Colon Carcinoma Metastatic in the Brain (tissue), 2 donors: ENCODE results near the genes DAGLA and FADS1.

- PRO-cap, 2 experiments: no peak in any of the 2 experiments
Measured at GRCh38 chr11:61203706-61203961, 319 bp downstream of the PGA3 start.

GRCh38 chr11:61336141-61336739, 3.2 kb downstream of the TKFC start:
- PRO-cap, 2 experiments: peak in 1 of 2 experiments; most common minus-strand start chr11:61336348 (in 1)

DNA sequence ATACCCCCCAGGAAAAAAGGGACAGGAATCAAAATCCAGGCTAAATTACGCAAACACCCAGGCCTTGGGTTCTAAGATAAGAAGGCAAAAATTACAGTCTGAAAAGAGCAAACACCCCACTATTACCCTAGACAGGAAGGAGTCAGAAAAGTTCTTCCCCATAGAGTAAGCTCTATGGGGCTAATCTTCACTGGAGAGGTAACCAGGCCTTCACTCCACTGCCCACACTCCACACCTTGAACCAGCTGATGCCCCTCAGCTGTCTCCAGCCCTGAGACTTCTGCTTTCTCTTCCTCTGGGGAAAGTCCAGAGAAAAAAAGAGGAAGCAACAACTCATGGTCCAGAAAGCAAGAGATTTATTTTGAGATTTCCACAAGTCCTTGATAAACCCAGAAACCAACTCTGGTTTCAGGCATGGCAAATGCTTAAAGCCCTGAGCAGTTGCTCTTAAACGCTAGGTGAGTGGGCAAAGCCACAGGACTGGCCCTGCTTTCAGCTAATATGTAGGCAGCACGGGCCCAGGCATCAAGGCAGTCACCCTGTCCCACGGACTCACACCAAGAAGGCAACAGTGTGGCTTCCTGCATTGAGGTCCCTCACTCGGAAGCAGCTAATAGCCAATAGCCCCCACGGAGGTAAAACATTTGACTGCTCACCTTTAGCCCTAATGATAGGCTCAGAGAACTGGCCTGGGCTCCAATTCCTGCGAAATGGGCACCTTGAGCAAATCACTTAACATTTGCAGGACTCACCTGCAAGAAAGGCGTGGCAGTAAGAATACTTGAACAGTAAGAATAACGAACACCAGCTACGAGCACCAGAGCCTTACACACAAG, 4.4 kb downstream of the CYB561A3 start:
- PRO-cap, 2 experiments: no peak in any of the 2 experiments

DNA sequence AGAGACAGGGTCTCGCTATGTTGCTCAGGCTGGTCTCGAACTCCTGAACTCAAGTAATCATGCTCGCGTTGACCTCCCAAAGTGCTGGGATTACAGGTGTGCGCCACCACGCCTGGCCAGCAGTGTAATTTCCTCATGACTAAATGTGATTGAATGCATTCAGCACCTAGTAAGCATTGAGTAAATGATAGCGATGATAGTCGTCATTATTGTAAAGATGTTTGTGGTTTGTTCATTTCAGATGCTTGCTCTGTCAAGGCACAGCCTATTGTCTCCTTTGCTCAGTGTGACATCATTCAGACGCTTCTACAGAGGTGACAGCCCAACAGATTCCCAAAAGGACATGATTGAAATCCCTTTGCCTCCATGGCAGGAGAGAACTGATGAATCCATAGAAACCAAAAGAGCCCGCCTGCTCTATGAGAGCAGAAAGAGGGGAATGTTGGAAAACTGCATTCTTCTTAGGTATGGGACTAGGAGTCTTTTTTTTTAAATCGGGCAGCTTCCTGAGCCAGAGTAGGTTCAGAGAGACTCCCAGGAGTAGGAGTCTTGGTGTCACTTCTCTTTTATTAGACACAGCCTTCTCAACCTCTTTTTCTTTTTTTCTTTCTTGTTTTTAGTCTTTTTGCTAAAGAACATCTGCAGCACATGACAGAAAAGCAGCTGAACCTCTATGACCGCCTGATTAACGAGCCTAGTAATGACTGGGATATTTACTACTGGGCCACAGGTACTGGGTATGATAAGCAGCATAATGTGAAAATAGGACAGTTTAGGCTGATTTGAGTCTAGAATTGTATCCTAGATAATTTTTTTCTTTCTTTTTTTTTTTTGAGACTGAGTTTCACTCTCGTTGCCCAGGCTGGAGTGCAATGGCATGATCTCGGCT, 7.7 kb downstream of the SDHAF2 start:
- PRO-cap, 2 experiments: no peak in any of the 2 experiments

- PRO-cap, 2 experiments: no peak in any of the 2 experiments
Measured at GRCh38 chr11:61534654-61535261, 26.2 kb downstream of the LRRC10B start.

DNA sequence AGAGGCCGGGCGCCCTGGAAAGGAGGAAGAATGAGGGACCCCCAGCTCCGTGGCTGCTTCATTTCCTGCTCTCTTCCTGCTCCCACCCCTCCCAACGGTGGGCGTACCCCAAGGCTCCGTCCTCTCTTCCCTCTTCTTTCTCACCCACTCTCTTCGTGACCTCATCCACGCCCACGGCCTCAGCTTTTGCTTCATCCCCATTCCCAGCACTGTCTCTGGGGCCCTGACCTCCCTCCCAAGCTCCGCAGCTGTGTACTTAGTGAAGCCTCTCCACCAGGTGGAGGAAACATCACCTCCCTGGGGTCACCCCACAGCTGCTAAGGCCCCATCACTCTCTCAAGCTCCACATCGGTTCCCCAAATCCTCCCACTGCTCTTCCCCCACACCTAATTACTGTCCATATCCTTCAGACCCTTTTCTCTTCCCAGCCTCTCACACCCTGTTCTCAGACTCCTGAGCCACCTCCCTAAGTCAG, 7.8 kb upstream of the SYT7 start:
- PRO-cap, 2 experiments: no peak in any of the 2 experiments

DNA sequence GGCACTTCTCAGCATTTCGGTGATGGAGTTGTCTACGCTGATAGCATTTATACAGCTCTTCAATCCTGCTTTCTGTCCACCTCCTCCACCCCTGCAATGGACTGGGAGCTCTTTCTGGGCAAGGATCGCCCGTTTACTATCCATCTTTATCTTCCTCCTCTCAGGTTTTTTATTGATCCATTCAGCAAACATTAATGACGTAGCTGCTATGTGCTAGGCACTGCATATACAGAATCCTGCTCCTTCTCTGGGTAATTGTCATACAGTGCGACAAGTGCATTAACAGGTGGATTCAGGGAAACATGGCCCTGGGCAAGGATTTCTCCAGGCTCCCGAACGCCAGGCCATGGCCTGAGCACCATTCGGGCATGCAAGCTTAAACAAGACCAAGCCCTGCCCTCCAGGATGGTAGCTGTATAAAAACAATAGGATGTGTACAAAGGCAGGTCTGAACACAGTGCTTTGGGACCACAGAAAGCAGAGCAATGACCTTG, 9.0 kb upstream of the SYT7 start:
- PRO-cap, 2 experiments: no peak in any of the 2 experiments

GRCh38 chr11:61594360-61594919, 13.6 kb upstream of the SYT7 start:
- PRO-cap, 2 experiments: no peak in any of the 2 experiments

GRCh38 chr11:61607339-61607926, 26.6 kb upstream of the SYT7 start:
- PRO-cap, 2 experiments: no peak in any of the 2 experiments

- PRO-cap, 2 experiments: no peak in any of the 2 experiments
Measured at GRCh38 chr11:61614738-61615264, 33.9 kb upstream of the SYT7 start.

DNA sequence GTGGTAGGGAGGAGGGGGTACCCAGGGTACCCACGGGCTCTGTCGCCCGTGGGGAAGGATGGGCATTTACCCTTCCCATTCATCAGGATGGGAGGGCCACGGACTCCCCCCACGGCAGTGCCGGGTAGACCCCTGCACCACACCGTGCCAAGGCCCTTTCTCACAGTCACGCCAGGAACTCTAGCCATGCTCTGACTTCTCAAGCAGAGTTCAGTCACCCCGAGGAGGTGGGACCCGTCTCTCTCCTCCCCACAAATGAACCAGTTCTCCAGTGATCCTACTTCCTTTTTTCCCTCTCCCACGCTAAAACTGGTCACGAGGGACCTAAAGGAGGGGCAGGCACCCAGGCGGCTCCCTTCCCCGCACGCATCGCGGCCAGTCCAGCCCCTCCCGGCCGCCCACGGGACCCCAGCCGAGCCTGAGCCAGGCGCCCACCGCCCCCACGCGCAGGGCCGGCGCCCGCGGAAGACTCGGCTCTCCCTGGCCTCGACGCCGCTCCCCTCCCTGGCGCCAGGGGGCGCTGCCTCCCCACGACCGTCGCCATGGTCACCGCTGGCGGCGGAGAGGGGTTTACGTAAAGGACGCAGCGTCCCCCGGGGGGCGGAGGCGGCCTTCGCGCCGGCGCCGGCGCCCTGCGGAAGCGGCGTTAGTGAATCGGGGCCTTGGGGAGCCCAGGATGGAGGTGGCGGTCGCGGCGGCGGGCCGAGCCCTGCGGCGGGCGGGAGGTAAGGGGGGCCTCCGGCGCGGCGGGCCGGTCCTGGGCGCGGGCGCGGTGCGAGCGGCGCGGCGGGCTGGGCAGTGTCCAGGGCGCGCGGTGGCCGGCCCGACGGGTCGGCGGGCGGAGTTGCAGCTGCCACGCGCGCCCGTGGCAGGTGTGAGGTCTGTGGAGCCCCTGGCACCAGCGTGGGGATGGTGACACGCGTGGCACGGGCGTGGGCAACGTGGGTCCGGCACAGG, at the start of gene DAGLA:
Gene DAGLA, plus strand, starts transcription at position 612 of the 957 bp plus-strand sequence.
- PRO-cap, 2 experiments: peak in 2 of 2 experiments; most common plus-strand start position 640 of the sequence (in 1); most common minus-strand start position 472 of the sequence (in 1)

- PRO-cap, 2 experiments: no peak in any of the 2 experiments
Measured at GRCh38 chr11:61696508-61696976, 16.4 kb downstream of the DAGLA start.

- PRO-cap, 2 experiments: peak in 2 of 2 experiments; most common plus-strand start chr11:61756682 (in 2); most common minus-strand start chr11:61756479 (in 2)
Measured at GRCh38 chr11:61756403-61757204, 4.2 kb downstream of the MYRF start.

- PRO-cap, 2 experiments: no peak in any of the 2 experiments
Measured at GRCh38 chr11:61793206-61793984, 684 bp downstream of the FEN1 start.

DNA sequence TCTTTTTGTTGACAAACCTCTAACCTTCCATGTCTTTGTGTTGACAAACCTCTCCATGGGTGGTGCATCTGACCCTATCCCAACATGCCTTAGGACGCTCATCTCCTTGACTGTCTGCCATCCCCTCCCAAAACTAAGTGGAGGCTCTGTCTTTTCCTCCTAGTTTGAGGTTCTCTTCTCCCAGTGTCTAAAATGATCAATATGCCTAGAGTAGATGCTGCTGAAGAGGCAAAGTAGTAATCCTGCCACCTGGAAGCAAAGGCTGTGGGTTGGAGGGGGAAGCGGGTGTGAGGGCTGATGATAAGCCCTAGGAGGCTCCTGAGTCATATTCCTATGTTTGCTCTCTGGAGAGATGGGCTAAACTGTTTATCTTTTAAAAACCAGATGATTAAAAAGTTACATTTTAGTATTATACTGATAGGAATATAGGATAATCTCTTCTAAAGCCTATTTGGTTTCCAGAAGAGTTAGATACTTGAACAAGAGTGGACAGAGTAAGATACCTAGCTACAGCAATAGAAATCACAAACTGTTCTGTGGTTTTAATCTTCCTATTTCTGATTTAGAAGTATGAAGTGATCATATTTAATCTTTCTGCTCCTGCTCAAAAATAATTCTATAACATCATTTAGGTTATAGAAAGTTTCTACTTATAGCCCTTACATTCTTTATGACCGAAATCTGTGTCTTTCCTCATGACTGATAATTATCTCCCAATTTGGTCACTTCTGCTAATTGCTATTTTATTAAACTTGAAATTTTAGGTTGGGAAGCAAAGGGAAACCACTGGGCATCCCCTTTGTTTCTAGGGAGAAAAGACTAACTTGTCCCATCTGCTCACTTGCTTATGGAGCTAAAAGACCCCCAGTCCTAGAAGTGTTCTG, 8.1 kb downstream of the FEN1 start:
- PRO-cap, 2 experiments: no peak in any of the 2 experiments

GRCh38 chr11:61814120-61814682, 2.6 kb downstream of the FADS1 start:
- PRO-cap, 2 experiments: peak in 1 of 2 experiments; most common plus-strand start chr11:61814430 (in 1); most common minus-strand start chr11:61814393 (in 1)

GRCh38 chr11:61814683-61815748, 1.8 kb downstream of the FADS1 start:
- PRO-cap, 2 experiments: peak in 2 of 2 experiments; most common plus-strand start chr11:61815433 (in 2); most common minus-strand start chr11:61815148 (in 2)

- PRO-cap, 2 experiments: no peak in any of the 2 experiments
Measured at GRCh38 chr11:61815749-61816008, 1.1 kb downstream of the FADS1 start.

DNA sequence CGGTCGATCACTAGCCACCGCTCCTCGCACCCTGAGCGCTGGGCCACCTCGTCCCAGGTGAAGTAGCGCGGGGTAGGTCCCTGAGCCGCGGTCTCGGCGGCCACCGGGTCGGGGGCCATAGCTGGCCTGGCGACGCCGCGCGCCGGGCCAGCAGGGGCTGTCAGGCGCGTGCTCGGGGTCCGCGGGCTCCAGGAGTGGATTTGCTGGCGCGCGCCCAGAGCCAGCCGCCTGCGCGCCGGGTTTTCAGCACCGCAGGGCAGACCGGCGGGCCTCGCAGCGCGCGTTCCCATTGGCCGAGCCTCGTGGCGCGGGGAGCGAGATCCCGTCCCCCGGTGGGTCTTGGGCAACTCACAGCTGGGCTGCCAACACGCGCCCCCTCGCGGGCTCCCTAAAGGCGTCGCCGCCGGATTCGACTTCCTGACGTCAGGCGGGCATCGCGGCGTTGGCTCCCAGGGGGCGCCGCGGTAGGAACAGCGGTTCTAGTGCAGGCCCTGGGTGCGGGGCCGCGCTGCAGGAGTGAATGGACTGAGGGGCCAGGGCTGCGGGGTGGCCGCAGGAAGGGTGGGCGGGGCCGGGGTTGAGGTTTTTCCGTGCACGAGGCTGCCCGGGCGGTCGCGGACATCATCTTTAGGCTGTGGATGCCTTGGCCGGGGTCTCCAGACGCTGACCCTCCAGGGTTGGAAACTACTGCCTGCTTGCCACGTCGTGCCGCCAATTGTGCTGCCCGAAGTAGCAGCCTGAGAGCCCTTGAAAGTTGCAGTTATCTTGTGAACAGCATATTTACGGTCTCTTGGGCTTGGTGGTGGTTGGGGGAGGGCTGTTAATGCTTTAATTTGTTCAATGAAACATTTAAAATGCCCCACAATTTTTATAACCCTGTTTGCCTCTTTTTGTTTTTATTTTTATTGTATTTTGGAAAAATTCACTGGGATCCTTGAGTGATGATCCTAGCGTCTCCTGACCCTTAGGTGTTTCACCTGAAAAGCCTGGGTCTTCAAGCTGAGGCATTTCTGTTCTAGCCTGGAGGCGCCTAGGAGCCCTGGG, at the start of gene FADS1:
Gene FADS1, minus strand, starts transcription at position 364 of the 1,044 bp plus-strand sequence.
- PRO-cap, 2 experiments: peak in 1 of 2 experiments; most common plus-strand start position 482 of the sequence (in 1); most common minus-strand start position 263 of the sequence (in 1)

DNA sequence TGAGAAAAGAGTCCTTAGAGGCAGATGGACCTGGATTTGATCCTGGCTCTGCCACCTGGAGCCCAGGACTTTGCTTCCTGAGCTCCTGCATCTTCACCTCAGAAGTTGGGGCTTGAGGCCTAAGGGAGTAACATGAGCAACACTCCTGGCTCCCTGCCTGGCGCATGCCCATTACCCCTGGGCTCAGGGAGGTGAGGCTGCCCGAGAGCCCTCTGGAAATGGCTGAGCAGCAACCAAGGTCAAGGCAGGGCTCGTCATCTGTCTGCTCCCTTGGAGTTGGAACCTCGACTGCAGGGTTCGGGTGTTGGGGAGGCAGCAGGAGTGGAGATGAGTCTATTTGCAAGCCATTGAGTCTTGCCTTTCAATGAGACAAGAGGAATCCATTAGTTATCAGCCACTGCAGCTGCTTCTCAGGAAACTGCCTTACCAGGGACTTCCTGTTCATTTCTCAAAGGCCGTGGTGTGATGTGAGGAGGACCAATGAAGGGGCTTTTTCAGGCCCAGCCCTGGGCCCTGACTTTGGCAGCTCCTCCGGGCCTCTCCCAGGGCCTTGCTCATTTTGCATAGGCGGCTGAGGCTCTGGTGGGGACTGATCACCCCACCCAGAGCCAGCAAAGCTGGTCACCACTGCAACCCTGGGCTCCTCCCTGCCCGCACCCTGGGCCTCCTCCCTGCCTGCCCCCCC, 6.3 kb downstream of the FADS2 start:
- PRO-cap, 2 experiments: no peak in any of the 2 experiments